Duodenum (tissue), 1 donor: ENCODE results near the genes CDH10, SUB1 and ADAMTS12.

DNA sequence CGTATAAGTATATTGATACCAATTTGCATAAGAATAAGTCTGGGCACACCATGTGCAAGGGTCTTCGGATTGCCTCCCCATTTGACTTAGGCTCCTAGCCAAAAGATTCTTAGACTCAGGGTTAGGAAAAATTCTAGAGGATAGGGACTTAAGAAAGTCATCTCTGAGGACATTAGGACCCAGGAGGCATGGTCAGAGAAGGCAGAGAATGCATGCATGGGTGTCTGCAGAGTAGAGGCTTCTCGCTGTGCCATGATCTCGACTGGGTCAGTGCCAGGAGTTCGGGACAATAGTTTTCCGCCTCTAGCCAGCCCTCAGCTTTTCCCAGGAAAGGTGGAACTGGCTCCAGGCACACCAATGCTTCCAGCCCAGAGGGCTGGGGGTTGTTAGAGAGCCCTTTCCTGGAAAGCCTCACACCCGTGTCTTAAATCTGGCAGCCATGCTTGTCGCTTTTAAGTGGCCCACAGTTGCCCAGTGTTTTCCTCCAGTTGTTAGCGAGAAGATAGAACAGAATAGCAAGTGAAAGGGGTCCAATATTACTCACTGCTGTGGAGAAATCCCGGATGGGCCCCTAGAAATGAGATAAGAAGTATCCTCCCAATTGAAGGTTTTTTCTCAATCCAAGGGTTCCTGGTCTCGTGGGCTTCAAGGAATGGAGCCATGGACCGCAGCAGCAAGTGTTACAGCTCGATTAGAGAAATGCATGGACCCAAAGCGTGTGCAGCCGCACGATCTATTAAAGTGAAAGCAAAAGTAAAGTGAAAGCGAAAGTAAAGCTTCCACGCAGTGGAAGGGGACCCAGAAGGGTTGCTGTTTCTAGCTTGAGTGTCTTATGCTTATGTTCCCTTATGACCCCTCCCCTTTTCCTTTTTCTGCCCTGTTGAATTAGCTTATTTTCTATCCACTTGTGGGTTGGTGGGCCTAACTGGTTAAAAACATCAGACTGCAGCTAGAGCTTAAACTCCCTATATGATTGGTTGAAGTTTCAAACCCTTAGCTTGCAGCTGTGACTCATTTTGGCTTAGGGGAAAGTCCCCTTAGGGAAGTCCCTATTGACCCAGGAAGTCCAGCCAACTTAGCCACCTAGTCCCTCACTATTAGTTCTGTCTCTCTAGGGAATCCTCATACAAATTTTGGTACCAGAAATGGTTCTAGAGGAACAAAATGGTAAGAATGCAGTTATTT, 1090.2 kb upstream of the H3Y1 start:
- PRO-cap, result no peak

GRCh38 chr5:19666751-19667002, 321.3 kb downstream of the CDH18 start:
- PRO-cap, result no peak

DNA sequence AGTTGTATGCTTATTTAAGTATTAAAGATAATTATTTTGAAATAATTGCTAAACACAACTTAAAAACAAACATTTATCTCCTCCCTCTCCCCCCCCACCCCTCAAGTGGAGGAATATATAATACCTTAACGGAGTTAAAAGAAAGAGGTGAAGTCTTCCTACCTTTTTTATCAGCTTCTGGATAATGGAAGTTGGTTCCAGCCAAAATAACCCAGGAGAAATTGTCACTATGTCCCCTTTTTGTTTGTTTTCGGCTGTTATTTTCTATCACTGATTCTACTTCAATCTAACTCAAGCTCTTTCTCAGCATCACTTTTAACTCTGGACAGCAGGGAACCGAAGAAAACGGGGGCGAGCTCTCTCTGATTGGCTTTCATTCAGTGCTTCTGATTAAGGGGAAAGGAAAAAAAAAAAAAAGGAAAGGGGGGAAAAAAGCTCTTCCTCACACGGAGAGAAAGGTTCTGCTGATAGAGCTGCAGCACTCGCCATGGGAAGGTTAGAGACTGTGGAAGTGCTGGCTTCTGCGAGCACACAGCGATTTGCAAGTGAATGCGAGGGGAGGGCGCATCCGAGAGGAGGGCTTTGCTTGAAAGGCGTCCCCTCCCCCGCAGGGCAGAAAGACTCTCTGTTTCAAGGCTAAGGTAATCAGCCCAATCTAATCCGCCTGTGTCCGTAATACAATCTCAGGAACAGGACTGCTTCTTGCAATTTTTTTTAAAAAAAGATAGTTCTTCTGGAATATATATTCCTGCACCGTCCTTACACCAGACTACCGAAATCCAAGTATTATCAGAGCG, at the start of gene CDH10:
TSS of gene CDH10 (minus strand) at position 547 of the 797 bp plus-strand sequence.
- PRO-cap, result no peak

DNA sequence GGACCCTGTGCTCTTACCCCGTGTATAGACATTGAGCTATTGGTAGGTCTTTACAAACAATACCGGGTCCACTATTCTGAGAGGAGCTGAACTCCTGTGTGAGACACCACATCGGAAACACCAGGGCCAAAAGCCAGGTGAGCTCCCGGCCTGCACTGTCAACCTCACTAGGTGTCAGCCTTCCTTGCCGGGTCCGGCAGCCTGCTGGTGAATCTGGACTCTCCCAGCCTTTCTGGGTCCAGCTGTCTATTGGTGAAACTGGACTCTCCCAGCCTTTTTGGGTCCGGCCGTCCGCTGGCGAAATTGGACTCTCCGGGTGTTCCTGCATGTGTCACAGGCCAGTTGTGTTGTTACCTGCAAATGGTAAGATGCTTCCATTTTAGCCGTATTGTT, 801.5 kb downstream of the CDH9 start:
- PRO-cap, result no peak

DNA sequence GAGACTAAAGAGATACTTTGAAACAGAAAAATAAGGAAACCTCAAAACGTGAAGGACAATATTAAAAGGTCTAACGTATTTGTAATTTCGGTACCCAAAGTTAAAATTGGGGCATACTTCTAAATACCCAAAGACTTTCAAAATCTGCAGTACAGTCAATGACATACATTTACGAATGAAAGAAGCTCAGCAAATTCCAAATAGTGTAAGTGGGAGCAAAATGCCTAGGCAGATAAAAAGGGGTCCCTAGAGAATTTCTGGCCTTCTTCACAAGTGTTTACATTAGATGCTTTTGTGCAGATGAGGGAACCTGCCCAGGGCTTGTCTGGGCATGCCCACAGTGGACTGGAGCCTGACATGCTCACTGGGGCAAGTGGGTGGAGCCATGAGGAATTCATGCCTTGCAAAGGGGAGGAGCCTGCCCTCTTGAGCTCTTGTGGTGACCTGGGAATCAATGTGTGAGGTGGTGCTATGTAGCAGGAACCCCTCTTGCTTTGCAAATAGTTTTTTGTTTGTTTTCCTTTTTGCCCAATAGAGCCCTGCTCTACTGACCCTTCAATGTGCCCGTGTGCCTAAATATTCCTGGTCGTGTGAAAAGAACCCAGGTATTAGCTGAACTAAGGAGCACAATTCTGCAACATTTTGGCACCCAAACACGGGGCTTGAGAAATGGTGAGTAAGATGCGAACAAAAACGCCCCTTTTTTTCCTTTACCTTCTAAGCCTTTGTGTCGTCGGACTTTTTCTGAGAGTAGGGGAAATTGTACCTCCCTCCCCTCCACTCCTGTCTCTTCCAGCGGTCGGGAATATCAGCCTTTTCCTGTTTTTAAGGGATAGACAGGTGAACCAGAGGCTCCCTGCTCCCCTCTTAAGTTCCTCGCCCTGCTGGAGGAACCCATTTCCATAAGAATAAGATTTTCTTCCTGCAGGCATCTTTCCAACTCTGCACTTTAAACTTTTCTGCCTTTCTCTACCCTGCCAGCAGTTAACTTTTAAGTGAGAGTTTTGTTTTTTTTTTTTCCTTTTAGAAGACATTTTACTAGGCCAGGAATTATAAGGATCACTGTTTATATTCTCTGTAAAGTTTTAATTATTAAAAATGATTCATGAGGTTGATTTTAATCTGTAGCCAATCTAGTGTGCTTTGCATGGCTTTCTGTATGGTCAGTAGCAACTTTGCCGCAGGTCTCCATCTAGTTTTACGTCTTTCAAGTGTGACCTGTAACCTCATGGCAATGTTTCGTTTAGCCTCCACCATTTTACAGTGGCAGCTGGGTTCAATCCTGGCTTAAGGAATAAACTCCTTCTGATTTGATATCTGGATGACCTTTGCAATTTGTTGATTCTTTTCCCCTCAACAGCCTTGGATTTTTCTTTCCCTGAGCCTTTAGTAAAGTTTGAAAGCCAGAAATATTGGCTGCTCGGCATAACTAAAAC, 434.0 kb upstream of the CDH9 start:
- PRO-cap, result no peak

DNA sequence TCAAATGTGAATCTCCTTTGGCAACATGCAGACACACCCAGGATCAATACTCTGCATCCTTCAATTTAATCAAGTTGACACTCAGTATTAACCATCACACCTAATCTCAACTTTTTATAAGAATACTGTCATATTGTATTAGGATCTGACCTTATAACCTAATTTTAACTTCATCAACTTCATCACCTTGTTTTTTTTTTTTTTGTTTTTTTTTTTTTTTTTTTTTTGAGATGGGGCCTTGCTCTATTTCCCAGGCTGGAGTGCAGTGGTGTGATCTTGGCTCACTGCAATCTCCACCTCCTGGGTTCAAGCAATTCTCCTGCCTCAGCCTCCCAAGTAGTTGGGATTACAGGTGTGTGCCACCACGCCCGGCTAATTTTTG, 1024.4 kb upstream of the CDH9 start:
- PRO-cap, result no peak

- PRO-cap, result unidirectional peak, plus-strand start at chr5:31336220
Measured at GRCh38 chr5:31335931-31336376, 142.5 kb downstream of the CDH6 start.

DNA sequence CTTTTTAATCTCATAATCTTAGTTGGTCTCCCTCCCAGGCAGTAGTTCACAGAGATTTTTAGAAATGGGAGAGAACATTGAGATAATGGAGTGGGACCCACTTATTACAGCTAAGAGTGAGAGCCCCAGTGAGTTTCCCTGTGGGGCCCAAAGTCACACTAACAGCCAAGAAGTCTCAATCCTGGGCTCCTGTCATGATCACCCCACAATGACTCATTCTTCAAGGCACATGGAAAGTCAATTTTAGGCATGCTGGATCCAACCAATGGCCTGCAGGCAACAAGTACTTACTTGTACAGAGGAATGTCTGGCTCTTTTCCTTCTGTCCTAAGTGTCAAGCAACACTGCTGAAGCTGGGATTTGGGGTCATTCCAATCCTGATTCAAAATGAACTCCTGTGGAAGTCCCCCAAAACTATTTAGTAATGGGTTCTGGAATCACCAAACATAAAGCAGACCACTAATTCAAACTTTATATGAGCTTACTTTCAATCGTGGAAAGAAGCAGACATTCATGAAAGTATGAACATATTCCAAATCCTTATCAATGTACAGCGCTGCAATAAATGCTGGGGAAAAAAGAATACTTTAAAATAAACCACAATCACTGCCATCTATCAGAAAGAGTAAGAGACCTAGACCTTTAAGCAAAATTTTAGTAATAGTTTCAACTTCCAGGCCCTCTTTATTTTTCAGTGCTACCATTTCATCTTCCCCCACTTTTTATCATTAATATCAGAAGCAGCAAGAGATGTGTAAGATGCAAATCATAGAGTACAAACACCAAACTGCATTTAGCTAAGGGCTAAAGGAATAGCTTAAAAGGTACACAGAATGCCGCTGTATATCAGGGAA, 122.9 kb downstream of the DROSHA start:
- PRO-cap, result no peak

- PRO-cap, result no peak
Measured at GRCh38 chr5:32098192-32099008, 75.7 kb downstream of the GOLPH3 start.

DNA sequence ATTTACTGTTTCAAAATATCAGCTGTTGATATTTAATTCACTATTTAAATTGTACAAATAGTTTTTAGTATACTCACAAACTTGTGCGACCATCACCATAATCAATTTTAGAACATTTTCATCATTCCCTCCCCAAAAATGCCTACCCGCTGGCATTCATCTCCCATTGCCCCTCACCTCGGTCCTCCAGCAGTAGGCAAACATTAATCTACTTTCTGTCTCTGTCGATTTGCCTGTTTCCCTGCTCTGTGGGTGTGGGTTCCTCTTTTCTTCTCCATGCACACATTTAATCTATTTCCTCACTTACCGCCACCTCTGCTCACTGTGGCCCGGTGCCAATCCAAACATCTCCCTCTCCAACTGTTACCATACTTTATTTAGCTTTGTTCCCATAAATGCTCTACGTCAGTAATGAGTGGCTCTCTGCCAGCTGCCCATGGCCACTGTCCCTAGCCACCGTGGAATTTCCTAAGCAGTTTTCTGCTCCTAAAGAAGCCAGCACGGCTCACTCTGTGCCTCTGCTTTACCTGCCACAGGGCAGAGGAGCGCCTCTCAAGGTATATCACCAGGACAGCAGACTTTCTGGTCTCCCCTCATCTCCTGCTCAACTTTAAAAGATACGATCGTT, 19.4 kb upstream of the GOLPH3 start:
- PRO-cap, result no peak

DNA sequence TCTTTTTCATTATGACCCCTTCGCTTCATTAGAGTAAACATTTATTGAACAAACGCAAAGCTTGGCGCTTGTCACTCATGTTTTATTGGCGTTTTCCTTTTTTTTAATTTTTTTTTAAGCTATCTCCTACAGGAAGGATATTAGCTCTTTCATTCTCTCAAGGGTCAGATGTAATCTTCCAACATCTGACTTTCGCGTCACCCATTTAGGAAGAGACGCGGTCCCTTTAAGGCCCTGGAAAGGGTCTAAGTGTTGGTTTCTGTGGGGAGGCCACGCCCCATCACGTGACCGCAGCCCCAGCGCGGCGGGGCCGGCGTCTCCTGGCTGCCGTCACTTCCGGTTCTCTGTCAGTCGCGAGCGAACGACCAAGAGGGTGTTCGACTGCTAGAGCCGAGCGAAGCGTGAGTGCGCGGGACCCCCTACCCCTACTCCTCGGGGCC, at the start of gene SUB1:
TSS of gene SUB1 (plus strand) at position 333 of the 440 bp plus-strand sequence.
- PRO-cap, result unidirectional peak, plus-strand start at position 347 of the sequence

- PRO-cap, result no peak
Measured at GRCh38 chr5:32806110-32806309, 94.9 kb downstream of the NPR3 start.

GRCh38 chr5:33008740-33009132, 297.6 kb downstream of the NPR3 start:
- PRO-cap, result no peak

DNA sequence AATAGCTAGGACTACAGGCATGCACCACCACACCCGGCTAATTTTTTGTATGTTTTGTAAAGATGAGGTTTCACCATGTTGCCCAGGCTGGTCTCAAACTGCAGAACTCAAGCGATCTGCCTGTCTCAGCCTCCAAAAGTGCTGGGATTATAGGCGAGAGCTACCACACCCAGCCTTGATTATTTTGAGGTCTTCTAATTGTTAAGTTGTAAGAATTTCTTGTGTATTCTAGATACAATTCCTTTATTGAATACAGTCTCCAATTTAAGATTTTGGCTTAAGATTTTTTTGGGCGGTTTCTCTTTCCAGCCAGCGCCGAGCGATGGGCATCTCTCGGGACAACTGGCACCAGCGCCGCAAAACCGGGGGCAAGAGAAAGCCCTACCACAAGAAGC, 278.9 kb upstream of the TARS1 start:
- PRO-cap, result no peak

GRCh38 chr5:33291405-33291860, 149.3 kb upstream of the TARS1 start:
- PRO-cap, result no peak

DNA sequence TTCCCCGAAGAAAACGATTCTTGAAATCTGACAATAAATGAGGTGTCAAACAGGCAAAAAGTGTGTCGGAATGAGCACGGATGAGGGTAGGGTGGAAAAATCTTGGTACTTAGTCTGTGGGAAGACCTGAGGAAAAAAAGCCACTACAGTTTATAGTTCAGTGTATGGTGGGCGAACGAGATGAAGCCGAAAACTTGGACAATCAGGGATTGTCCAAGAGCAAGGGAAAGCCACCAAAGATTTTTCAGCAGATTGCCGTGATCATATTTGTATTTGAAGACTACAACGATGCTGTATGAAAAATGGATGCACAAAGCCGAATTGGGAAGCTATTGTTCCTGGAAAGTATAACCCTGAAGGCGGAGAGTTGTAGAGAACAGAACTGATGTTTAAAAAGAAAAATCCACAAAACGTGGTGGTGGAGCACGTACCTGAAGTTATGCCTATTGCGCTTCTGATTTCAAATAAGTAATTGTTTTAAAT, 950 bp upstream of the TARS1 start:
- PRO-cap, result no peak

GRCh38 chr5:33891656-33892869, at the start of gene ADAMTS12:
Gene ADAMTS12, minus strand, starts transcription at chr5:33891990.
- PRO-cap, result no peak

DNA sequence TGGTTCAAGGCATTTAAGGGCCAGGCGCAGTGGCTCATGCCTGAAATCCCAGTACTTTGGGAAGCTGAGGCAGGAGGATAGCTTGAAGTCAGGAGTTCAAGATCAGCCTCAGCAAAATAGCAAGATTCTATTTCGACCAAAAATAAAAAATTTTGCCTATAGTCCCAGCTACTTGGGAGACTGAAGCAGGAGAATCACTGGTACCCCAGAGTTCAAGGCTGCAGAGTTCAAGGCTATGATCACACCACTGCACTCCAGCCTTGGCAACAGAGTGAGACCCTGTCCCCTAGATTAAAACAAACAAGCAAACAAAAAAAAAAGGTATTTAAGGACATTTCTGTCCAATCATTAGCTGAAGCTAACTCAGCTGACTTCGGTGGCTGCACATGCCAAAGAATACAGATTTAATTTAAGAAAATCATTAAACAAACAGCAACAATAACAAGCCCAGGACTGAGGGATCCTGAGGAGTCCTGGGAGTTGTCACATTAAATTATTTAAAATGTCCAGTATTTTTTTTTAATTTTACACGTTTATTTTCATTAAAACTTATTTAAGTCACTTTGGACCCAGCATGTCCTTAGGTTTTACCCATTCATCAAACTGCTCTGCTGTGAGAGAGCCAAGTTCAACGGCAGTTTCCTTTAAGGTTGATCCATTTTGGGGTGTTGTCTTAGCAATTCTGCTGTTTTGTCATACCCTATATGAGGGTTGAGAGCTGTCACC, 11.2 kb downstream of the AMACR start:
- PRO-cap, result no peak

DNA sequence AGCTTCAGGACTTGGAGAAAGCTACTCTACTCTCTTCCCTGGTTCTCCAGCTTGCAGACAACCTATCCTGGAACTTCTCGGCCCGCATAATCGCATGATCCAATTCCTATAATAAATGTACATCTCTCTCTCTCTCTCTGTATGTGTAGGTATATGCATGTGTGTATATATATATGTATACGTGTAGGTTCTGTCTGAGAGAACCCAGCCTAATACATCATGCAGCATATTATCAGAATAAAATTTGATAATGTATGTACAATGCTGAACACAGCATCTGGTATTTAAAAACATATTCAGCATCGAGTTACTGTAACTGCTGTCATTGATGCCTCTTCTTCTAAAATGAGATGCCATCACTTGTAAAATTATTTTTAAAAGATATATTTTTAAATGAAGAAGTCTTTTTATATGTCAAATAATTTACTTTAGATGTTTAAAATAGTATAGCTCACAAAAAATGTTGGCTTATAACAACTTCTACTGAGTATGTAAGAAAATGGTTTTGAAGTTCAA, 122.3 kb upstream of the C1QTNF3 start:
- PRO-cap, result no peak

GRCh38 chr5:34485934-34486528, 170.1 kb upstream of the RAI14 start:
- PRO-cap, result no peak